Measurements from ENCODE around the genes HHAT and PPP2R5A.

DNA sequence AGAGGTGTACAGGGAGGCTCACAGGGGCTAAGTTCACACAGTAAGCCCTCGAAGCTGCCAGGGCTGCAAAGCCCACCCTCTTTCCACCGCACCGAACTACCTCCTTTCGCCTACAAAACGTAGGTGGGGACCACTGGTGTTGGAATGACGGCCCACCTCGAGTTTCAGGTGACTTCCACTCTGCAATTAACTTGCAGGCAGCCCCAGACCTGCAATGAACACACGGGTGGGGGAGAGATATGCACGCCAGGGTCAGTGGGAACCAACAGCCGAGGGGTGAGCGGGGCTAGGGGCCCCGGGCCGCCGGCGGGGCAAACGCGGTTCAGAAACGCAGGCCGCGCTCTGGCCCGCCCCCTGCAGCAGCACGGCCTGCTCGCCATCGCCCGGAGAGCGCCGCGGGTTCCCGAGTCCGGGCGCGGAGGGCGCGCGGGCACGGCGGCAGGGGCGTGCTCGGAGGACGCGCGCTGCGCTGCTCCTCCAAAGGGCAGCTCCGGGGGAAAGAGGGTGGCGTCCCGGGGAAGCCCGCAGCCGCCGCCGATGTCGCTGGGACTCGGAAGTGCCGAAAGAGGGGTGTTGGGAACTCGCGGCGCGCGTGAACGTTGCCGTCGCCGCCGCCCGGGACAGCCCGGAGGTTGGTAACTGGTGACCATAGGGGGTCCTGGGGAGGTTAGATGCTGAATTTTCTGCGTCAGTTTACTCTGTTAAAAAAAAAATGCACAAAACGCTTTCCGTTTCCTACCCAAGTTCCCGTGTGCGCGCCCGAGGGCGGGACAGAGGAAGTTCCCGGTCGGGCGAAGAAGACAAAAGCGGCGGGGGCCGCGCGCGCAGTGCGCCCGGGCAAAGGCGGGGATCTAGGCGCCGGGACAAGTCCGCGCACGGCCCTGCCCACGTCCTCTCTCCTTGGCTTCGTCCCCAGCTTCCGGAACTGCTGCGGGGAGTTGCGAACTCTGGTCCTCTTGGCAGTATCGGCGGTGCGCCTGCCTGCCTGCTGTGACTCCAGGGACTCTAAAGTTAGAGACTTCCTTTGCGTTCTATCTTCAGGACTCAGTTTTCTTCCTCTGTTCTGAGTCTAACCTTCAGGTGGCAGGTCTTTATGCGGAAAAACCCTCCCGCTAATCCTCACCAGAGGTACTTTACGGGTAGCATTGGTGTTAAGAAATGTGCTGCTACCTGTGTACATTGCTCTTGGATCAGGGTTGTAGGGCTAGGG is at the start of gene HHAT:
TSS of gene HHAT (plus strand) at position 429 of the 1,210 bp plus-strand sequence.
- PRO-cap = unidirectional peak, plus-strand start at position 406 of the sequence; bidirectional peak, plus-strand start at position 827 of the sequence, minus-strand start at position 746 of the sequence

DNA sequence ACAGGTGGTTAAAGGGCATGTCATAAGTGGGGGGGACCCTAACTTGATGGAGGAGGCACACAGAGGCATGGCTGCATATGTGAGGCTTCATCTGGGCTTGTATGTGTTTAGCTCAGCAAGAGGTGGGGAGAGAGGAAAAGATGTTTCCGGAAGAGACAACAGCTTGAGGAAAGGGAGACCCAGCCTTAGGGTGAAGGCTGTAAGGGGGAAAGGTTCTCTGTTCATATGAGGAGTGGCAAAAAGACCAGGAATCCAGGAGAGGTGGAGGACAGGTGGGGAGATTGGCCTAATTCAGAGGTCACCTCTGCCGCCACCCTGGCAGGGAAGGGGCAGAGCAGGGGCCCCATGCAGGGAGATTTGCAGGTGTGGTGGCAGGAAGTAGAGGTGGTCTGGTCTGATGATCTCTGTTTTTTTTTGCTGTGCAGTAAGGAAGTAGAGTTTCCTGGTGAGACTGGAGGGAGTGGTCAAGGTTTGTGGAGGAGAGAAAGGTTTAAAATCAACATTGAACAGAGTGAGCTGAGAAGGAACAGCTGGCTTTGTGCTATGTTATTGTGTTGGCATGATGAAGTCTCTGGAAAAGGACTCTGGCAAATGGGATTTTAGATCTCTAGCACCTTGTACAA is 9.1 kb downstream of the TRAF5 start:
- PRO-cap = no peak

- PRO-cap = no peak
Observed at GRCh38 chr1:211407752-211408019, 81.1 kb downstream of the TRAF5 start.

- PRO-cap = no peak
Observed at GRCh38 chr1:211680734-211681411, 5.5 kb upstream of the NEK2 start.

DNA sequence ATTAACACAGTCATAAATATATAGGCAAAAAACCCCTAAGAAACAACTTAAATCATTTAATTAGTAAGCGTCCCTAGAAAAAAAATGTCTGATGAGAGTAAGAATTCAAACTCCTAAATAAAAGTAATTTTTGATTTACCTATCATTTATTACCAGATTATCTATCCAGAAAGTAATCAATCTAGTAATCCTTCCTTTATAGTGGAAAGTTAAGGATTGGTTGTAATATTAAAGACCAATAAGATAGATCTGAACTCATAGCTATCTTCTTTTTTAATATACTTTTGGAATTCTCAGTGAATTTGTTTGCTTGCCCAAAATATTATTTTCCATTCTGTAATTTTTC is 71.0 kb upstream of the NEK2 start:
- PRO-cap = no peak

GRCh38 chr1:211944510-211945426 is 90.6 kb downstream of the INTS7 start:
- PRO-cap = no peak

GRCh38 chr1:212036159-212036634 is 649 bp downstream of the DTL start:
- PRO-cap = no peak

DNA sequence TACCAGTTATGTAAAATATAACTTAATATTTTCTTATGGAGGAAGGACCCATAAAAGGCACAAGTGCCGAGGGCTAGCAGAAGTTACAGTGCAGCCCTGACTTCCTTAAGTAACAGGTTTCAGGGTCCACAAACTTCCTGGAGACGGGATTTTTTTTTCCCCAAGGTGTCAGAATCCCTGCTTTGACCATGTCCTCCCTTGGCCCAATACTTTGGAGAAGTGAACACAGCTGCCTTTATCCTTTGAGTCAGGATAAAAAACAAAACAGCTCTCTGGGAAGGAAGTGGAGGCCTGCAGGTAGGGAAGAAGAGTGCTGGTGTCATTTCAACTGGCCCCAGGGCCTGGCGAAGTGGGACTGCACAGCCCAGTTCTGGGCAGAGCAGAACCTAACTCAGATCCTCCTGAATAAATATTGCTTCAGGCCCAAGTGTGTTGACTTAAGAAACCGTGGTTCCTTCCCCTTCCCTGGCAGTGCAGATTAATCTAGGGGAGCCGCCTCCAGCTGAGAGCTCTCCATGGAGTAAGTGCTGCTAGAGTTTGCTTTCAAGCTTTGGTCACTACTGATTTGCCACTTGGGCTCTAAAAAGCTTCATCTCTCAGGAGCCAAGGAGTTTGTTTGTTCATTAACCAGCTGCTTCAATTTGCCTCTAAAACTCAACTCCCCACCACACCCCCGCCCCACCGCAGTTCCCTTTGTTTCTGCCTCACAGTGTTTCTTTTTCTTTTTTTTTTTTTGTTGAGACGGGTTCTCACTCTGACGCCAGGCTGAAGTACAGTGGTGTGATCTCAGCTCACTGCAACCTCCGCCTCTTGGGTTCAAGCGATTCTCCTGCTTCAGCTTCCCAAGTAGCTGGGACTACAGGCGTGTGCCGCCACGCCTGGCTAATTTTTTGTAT is 112.0 kb downstream of the DTL start:
- PRO-cap = no peak

- PRO-cap = no peak
Observed at GRCh38 chr1:212225197-212226480, 59.6 kb upstream of the PPP2R5A start.

DNA sequence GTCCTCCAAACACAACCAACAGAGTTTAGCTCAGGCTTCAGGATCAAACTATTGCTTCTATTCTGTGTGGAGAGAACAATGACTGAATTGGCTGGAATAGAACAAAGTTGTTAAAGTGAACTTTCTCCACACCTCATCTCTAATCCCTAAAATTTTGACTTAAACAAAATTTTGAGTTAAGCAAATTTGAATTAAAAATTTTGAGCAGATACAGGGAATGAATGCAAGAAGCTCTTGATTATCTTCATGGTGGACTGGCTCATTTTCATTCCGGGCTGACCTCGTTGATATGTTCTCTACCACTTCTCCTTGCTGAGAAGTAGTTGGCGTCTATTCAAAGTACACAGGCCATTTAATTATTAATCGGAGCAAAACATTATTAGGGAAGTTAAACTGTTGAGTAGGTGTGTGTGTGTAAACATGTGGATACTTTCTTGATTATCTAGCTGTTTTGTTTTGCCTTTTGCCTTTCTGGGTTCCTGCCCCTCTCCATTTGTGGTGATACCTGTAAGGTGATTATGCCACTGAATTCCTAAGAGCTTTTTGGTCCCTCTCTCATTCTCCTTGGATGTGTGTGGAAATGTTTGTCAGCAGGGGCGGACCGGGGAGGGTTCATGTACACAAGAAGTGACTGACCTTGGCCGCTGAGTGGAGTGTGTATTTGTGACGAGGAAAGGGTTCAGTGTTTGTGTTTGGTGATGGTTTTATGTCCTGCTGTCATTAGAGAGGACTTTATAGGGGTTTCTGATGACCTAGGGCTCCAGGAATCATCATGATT is 56.7 kb upstream of the PPP2R5A start:
- PRO-cap = no peak

- PRO-cap = no peak
Observed at GRCh38 chr1:212257224-212257694, 28.0 kb upstream of the PPP2R5A start.

DNA sequence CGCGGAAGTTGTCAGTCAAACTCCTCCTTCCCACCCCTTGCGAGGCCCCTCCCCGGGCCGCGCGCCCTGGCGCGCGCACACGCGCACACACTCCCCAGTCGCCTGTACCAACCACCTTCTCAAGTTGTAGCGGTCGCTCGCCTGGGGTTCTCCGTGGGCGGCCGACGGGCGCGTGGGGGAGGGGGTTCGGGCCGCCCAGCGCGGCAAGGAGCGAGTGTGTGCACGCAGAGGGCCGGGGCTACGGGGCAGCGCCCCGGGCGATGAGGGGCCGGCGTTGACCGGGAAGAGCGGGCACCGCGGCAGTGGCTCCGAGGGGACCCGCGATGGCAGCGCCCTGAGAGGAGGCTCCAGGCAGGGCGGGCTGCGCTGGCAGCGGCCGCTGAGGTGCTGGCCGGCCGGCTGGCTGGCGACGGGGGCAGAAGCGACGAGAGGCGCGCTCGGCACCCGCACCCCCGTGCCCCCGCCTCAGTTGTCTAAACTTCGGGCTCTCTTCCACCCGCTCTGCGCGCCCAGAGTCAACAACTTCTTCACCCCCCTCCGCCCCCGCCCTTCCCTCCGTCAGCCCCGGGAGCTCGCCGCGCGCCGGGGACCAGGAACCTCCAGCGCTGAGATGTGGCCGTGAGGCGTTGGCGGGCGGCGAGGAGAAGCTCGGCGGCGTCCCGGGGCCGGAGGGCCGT is at the start of gene PPP2R5A:
TSS of gene PPP2R5A (plus strand) at position 97 of the 677 bp plus-strand sequence.
- PRO-cap = bidirectional peak, plus-strand start at position 97 of the sequence, minus-strand start outside the sequence; unidirectional peak, plus-strand start at position 227 of the sequence; unidirectional peak, plus-strand start at position 418 of the sequence; unidirectional peak, plus-strand start at position 621 of the sequence

DNA sequence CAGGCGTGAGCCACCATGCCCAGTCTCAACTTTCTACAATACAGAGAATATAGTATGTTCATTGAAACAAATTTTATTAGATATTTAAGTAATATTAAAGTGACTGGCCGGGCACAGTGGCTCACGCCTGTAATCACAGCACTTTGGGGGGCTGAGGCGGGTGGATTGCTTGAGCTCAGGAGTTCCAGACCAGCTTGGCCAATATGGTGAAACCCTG is 51.5 kb downstream of the PACC1 start:
- PRO-cap = no peak

- PRO-cap = no peak
Observed at GRCh38 chr1:212513998-212514455, 81.3 kb downstream of the NENF start.

- PRO-cap = no peak
Observed at GRCh38 chr1:212545711-212546493, 62.7 kb upstream of the ATF3 start.

DNA sequence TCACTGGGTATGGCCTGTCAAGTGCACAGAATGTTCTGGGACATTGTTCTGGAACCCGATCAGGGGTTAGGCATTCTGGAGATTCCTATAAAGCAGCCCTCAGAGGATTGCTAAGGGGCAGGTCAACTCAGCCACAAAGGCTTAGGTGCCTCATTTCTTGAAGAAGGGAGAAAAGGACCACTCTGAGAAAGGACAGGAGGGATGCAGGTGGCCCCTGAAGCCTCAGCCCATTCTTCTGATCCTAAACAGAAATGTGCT is 14.7 kb downstream of the GARIN4 start:
- PRO-cap = no peak

DNA sequence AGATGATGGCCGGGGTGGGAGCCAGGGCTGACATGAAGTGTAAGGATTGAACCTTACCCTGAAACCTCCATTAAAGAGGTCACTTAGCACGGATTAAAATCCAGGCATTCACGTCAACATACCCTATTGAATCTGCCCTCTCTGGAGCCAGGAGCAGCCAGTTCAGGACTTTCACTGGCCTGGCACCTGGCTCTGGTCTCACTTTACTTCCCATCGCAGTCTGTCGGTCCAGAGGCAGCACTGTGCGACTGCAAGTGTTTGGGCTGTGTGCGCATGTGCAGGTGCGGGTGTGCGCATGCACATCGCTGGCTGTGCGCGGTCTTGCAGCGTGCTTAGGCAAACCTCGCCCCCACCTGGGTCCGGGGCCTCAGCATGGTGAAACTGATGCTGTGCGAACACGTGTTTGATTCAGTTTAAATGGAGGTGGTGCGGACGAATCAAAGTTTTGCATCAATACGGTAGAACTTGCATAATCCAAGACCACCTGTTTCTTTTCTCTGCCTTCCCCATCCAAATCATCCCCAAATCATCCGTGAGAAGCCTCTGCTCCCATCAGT is 22.3 kb downstream of the GARIN4 start:
- PRO-cap = no peak

DNA sequence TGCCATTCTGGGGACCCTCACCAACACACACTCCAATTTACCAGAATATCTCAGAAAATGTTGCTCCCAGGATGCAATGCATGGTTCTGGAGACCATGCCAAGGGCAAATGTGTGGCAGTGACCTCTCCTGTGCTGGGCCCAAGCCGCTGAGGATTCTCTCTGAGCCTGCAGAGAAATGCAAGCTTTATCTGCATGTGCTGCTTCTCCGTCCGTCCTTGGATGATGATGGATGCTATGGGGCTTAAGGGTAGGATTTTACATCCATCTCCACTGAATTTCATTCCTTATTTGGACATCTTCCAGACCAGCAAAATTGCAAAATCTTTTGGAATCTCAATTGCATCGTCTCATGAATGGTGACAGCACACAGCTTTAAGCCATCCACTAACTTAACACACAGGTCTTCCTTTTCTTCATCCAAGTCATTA is 11.4 kb downstream of the BATF3 start:
- PRO-cap = no peak

GRCh38 chr1:212749791-212750614 is 41.6 kb downstream of the NSL1 start:
- PRO-cap = no peak

GRCh38 chr1:213014504-213015357 is 936 bp downstream of the ANGEL2 start:
- PRO-cap = no peak

Measured in parotid gland (tissue), 1 donor.